Heart (tissue), 3 donors: ENCODE data around the genes EML3, B3GAT3, GANAB, TTC9C and PLAAT3.

DNA sequence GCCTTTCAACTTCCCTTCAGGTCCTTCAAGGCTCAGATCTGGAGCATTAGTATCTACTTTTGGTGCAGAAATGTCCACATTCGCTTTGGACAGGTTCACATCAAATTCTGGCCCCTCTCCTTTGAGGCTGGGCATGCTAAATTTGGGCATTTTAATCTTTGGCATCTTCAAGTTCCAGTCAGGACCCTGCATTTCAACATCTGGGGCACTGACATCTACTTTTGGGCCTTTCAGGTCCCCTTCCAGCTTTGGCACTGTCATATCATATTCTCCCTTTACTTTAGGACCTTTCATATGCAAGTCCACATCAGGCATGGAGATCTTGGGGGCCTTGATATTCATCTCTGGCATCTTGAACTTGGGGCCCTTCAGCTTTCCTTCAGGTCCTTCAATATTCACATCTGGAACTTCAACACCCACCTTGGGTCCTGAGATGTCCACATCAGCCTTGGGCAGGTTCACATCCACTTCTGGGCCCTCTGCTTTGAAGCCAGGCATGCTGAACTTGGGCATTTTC lies 15.3 kb downstream of the AHNAK start:
- RAMPAGE, long total RNA, 2 experiments = no peak in any of the 2 experiments

DNA sequence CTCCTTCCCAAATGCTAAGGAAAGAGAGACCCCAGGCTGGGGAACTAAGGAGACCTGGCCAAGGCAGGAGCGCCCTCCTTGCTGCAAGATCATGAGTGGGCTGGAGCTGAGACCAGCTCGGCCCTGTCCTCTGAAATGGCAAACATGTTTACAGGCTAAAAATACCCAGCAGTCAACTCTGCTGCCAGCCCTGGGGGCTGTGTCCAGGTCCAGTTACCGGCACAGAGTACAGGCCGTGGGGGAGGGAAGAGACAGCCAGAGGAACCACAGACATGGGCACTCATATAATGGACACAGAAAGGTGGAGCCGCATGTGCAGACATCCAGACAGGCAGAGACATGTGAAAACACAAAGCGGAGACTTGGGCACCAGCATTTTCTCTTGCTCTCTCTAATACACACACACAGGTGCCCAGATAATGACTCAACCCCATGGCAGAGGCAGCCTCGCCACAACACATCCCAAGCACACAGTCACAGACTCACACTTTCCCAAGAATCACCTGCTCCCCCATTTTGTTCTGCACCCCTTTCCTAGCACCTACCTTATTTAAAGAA lies 1.3 kb upstream of the AHNAK start:
- RAMPAGE, long total RNA, 2 experiments = no peak in any of the 2 experiments

DNA sequence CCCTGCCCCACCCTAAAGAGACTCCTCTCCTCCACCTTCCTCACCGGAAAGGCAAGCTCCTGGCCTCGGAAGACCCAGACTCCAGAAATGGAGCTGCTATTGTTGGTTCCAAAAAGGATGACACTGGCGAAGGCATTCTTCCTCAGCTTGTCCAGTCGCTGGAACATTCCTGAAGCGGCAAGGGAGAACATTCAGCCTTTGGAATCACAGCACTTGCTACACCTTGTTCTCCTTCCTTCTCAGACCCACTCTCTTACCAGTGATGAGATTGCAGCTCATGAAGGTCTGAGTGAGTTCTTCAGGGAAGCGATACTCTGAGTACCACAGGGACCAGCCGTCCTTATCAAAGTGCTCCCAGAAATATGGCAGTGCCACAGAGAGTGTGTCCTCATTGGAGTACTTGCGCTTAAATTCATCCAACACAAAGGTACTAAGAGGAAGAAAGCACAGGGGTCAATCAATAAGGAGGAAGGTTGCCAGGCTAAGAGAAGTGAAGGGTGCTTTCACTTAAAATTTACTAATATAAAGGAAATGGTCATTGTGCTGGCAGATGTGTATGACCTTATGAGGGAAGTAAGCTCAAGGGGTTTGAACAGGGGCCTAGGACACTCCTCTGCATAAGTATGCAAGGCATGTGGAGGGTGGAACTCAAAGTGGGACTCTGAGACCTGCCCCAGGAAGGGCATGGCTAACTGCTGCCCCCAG lies 13.5 kb downstream of the EEF1G start:
- RAMPAGE, long total RNA, 2 experiments = no peak in any of the 2 experiments

- RAMPAGE, long total RNA, 2 experiments = no peak in any of the 2 experiments
These were observed 714 bp upstream of the EEF1G start for GRCh38 chr11:62574095-62575114.

- RAMPAGE, long total RNA, 2 experiments = no peak in any of the 2 experiments
These were observed 3.6 kb downstream of the MTA2 start for GRCh38 chr11:62597728-62598833.

DNA sequence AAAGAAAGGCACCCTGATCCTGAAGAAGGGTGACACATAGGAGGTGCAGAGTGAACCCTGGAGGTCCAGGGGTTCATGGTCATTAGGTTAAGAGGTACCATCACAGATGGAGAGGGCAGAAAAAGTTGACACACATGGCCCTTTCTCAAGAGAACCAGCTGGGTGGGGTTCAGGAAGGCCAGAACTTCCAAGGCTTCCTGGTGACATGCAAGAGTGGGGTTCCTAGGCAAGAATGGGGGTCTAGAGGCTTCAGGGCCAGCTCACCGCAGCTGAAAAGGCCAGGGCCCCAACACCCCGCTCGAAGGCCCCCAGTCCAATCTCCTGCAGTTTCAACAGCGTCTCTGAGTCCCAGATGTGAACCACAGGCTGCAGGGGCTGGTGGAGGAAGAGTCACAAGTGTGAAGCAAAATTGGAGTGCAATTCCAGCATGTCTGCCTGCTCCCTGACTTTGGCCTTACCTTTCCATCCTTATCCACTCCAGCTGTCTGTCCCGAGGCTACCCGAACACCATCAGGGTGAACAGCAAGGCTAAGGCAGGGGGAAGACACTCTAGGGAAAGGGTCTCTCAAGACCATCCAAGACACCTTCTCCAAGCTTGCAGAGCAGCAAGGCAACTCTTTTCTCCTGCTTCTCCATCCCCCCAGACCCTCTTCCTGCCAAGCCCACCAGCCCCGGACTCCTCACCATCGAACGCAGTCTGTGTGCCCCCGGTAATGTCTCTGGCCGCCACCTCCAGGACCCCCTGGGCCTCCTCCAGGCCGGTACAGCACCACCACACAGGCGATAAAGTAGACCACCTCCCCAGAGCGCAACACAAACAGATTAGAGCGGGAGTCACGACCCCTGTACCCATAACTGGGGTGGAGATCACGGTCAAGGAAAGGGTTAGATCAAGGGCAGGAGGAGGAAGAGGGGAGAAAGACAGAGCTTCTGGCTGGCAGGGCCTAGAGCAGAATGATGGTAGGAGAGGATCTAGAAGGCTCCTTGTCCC lies 4.0 kb downstream of the EML3 start:
- RAMPAGE, long total RNA, 2 experiments = no peak in any of the 2 experiments

GRCh38 chr11:62612412-62612808 lies at the start of gene EML3:
TSS of gene EML3 (minus strand) at chr11:62612775.
- RAMPAGE, long total RNA, 2 experiments = no peak in any of the 2 experiments

GRCh38 chr11:62621811-62622757 lies at the start of gene B3GAT3:
TSS of gene B3GAT3 (minus strand) at chr11:62621986.
- RAMPAGE, long total RNA, 2 experiments = no peak in any of the 2 experiments

- RAMPAGE, long total RNA, 2 experiments = start-site peak on the minus strand in 1 of 2 experiments, at chr11:62646604-62646613 at its widest, 219 reads per replicate
These were observed at the start of gene GANAB for GRCh38 chr11:62646438-62647288. TSS of gene GANAB (minus strand) at chr11:62646613.

DNA sequence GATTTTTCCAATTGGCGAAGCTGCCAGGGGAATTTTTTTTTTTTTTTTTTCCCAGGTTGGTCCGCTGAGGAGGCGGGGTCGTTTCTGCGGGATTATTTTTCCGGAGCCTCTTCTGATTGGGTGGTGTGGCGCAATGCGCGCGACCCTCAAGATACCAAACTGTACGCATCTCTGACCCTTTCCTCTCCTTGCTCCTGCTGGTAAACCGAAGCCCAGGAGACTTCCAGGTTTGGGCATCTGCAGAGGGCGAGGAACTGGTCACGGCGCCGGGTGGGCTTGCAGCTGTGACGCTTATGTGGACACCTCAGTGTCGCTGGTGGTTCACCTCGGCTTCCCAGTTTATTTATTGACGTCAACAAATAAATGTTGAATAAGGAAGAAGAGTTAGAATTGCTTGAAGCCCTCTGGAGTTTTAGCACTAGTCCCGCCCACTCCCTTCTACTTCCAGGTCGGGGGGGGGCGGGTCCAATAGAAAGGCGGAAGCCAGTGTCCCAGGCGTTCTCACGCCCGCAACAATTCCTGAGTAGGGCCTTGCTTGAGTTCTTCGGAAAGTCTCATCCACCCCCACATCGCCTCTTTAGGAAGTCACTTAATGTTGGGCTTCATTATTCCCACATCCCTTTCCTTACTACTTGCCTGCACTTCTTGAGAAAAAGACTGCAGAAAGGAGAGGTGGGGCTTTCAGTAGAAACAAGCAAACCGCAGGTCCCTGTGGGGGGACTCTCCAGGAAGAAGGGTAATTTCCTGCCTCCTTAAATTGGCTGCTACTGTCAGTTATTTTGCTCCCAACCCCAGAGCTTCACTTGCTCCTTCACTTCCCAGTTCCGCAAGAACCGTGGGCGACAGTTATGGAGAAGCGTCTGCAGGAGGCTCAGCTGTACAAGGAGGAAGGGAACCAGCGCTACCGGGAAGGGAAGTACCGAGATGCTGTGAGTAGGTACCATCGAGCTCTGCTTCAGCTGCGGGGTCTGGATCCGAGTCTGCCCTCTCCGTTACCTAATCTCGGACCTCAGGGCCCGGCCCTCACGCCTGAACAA lies at the start of gene TTC9C:
Gene TTC9C, plus strand, starts transcription at position 486 of the 1,037 bp plus-strand sequence.
- RAMPAGE, long total RNA, 2 experiments = start-site peak on the plus strand in 2 of 2 experiments, centred at positions 99 to 506 of the sequence, 11 to 278 reads per replicate

DNA sequence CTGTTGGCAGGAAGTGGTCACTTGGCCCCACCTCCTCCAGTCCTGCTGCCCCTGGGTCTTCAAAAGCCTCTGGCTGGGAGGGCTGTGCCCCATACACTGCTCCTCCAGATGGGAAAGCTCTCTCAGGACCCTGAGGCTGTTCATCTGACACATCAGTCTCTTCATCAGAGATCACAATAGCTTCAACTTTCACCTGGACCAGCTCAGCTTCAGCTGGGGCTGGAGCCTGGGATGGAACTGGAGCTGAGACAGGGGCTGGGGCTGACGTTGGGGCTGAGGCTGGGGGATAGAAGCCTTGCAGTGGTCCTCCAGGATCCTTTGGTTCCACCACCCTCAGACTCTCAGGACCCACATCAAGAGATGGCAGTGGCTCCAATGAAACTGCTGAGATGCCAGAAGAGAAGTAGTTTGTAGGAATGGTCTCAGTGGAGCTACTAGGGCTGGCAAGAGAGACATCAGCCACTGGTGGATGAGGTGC lies 1.4 kb downstream of the ZBTB3 start:
- RAMPAGE, long total RNA, 2 experiments = no peak in any of the 2 experiments

DNA sequence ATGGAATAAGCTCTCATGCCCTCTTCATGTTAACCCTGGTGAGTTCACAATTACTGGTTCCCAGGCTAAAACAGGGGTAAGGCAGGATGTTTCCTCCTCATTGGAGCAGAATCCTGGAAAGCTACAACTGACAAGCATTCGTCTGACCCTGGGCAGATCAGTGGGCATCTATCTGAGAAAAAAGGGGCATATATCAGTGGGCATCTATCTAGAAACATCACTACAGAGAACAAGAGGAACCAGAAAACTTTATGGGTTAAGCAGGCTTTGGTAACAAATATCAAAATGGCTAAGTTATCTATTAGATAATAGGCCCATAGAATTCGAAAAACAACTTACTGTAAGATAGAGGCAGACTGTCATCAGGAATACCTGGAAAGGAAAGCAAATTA lies 14.8 kb upstream of the WDR74 start:
- RAMPAGE, long total RNA, 2 experiments = no peak in any of the 2 experiments

DNA sequence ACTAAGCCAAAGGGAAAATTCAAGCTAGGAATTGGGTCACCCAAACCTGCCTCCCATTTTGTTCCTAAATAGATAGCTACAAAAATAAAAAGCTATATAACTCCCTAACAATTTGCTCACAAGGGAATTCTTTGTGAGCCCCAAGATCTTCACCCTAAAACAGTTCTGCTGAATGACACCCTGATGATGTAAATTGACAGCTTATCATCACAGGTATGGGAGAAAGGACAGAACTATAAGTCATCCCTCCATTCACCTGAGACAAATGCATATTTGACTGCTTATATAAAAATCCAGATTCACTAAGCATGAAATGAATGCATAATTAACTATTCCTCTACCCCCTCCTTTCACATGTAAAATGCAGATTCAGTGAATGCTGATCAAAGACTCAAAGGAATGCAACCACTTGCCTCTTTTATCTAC lies 4.7 kb upstream of the PLAAT4 start:
- RAMPAGE, long total RNA, 2 experiments = no peak in any of the 2 experiments

DNA sequence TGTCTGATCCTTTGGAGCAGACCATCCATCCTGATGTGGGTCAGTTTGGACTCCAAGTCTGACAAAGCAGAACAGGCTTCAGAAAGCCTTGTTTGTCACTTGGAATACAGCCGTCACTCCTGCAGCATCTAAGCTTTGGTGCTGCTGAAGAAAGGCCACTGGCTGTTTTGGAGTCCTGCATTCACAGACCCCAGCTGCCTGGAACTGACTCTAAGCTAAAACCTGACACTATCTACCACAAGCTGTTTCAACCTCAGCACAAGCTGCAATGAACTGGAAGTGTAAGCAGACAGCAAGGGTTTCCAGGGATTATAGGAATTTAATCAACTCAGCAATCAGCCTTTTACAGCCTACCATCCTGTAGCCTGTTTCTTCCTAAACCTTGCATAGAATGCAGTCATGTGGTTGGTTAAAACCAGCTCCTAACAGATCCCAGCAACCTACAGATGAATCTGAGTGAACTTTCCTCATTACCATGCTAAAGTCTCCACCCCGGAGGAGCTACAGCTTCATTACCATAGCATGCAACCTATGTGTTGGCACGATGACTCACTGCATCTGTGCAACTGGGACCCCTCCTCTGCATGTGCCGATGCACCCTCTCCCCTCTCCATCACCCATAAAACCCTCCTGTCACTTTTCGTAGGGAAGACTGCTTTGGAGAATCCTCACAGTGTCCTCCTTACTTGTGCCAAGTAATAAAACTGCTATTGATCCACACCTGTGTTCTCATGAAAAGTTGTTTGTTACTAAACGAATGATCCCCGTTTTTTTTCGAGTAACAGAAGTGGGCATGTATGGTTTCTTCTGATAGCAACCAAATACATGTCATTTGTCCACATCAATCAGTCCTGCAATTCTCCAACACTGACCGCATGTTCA lies 3.5 kb upstream of the PLAAT4 start:
- RAMPAGE, long total RNA, 2 experiments = no peak in any of the 2 experiments

DNA sequence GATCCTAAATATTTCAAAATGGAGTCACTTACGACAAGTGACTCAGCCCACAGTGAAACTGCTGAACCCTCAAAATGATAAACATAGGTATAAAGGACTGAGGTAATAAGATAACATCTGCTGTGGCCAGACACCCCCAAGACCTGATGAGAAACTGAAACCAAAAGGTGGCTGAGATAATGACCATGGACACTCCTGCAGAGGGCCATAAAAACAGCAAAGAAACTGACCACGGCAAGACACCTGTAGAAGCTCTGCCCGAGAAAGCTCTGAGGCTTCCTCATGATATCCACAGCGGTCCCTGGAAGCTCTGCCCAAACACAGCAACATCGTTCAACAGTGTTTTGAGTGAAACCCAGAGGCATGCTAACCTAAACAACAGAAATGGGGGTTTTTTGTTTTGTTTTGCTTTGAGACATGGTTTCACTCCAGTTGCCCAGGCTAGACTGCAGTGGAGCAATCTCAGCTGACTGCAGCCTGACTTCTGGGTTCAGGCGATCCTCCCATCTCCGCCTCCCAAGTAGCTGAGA lies 1.6 kb upstream of the PLAAT4 start:
- RAMPAGE, long total RNA, 2 experiments = no peak in any of the 2 experiments

DNA sequence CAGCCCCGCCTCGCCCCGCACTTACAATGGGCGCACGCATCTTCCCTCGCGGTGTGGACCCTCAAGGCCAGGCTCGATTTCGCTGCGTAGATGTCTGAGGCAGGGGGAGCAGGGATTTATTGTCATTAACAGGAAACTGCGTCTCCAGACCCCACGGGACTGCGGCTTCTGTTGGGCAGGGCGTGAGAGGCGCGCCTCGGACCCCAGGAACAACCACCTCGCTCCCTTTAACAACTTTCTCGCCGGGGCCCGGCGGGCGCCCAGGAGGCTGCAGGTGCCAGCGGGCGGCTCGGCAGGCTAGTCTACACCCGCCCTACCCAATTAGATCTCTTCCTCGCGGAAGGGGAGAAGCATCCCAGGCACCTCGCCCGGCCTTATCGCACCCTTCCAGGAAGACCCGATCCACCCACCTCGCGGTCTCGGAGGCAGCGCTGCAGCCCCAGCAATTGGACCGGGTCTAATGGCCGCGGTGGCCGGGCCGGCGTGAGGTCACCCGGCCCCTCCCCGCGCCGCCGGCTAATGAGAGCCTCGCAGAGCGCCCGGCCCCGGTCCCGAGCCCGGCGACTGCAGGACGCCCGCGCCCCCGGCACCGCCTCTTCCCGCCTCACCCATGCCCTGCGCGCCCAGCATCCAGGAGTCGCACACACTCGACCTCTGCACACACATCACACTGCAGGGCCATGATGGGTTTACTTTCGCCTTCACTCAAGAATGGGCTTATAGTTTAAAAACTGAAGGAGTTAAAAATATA lies at the start of gene PLAAT3:
Gene PLAAT3, minus strand, starts transcription at position 459 of the 751 bp plus-strand sequence.
- RAMPAGE, long total RNA, 2 experiments = start-site peak on the minus strand in 2 of 2 experiments, centred at positions 366 to 385 of the sequence, 31 to 660 reads per replicate

DNA sequence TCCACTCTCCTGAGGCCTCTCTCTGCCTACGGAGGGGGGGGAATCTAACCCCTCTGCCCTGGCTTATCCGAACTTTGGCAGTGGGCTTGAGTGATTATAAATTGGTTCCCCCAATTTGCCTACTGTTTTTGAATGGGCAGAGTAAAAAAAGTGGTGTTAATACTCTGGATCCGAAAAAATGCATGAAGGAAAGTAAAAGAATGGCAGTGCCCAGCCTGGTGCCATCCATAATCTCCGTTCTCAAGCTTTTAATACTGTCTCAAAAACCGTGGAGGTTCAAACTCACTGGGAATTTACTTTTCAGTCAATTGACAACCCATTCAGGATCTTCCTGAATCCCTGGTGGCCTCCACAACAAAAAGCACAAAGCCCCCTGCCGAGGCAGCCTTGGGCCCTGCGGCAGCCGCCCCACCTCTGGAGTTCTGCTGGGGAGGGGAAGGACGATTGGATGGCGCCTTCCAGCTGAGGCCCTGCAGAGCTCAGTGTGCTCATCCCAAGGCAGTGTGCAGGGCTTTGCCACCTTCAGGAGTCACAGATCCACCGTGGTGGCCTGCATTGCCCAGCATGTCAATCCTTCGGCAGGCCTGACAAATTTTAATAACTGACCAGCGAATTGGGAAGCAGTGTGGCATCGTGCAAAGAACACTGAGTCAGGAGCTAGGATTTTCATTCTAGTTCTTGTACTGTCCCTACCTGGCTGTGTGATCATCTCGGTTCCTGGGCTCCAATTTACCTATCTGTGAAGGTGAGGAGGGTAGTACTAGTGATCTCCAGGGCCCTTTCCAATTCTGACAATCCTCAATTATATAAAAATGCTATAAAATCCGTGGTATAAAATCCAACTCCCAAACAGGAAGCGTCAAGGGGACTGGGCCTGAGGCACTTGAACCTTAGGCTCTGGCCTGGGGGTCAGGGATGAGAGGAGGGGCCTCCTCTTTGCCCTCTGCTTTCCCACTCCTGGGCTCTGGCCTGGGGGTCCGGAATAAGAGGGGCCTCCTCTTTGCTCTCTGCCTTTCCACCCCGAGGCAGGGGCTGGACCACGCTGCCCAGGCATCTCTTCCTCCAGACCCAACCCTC lies 7.3 kb downstream of the ZFTA start:
- RAMPAGE, long total RNA, 2 experiments = no peak in any of the 2 experiments

GRCh38 chr11:63764807-63765211 lies 3.8 kb downstream of the ZFTA start:
- RAMPAGE, long total RNA, 2 experiments = no peak in any of the 2 experiments

DNA sequence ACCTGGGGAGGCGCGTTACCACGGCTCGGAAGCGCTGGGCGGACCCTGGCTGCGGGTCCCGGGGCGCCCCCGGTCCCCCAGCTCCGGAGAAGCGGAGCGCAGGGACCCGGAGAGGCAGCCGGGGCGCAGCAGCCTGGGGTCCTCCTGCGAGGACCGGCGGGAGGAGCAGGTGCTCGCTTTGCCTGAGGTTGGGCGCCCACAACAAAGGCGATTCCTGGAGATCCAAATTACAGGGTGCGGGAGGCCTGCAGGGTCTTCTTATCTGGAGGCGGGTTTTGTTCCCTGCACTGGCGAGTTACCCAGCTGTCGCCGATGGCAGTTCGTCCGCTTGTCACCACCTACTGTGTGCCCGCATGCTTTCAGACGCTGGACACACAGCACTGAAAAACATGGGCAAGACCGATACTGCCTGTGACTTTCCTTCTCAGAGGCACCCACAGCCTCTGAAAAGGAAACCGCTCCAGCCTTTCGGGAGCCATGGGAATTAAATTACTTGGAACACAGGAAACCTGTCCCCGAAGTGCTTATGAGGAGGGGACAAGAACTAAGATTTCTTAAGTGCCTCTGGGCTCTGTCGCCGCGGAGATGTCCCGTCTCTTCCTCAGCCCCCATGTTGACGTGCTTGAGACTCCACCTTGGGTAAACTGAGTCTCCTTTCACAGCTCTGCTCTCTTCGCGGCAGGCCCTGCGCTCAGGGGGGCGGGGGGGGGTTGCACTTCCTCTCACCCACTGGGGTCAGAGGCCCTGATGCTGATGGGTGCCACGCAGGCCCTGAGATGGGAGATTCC lies 1.3 kb upstream of the ZFTA start:
- RAMPAGE, long total RNA, 2 experiments = no peak in any of the 2 experiments

DNA sequence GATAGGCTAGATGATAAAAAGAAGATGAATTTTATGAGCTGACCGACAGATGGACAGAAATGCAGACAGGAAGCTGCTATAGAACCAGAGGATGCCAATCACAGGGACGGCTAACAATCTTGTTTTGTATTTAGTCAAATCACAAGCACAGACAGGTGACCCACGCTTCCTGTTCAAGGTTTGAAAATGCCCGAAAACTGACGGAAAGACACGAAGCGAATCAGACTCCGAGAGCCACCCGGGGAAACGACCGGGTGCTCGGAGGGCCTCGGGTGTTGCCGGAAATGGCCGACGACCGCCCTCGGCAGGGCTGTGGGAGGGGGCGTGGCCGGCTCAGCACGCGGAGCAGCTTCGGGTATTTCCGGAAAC lies 474 bp upstream of the MARK2 start:
- RAMPAGE, long total RNA, 2 experiments = no peak in any of the 2 experiments